ENCODE measurements around the gene SIM2.

GRCh38 chr21:36429775-36430643 lies 44.8 kb downstream of the CHAF1B start:
- PRO-cap, 2 experiments = peak in 2 of 2 experiments; most common plus-strand start chr21:36430289 (in 1); most common minus-strand start chr21:36430085 (in 2)

- PRO-cap, 2 experiments = no peak in any of the 2 experiments
Measured at GRCh38 chr21:36495592-36496041, 15.7 kb upstream of the CLDN14 start.

DNA sequence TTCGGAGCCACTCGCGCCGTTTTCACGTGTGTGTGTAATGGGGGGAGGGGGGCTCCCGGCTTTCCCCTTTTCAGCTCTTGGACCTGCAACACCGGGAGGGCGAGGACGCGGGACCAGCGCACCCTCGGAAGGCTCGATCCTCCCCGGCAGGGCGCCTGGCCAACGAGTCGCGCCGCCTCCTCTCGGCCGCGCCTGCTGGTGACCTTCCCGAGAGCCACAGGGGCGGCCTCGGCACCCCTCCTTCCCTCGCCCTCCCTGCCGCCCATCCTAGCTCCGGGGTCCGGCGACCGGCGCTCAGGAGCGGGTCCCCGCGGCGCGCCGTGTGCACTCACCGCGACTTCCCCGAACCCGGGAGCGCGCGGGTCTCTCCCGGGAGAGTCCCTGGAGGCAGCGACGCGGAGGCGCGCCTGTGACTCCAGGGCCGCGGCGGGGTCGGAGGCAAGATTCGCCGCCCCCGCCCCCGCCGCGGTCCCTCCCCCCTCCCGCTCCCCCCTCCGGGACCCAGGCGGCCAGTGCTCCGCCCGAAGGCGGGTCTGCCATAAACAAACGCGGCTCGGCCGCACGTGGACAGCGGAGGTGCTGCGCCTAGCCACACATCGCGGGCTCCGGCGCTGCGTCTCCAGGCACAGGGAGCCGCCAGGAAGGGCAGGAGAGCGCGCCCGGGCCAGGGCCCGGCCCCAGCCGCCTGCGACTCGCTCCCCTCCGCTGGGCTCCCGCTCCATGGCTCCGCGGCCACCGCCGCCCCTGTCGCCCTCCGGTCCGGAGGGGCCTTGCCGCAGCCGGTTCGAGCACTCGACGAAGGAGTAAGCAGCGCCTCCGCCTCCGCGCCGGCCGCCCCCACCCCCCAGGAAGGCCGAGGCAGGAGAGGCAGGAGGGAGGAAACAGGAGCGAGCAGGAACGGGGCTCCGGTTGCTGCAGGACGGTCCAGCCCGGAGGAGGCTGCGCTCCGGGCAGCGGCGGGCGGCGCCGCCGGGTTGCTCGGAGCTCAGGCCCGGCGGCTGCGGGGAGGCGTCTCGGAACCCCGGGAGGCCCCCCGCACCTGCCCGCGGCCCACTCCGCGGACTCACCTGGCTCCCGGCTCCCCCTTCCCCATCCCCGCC lies at the start of gene SIM2:
Gene SIM2 (plus strand): TSS at position 539 of the 1,100 bp plus-strand sequence.
- PRO-cap, 2 experiments = no peak in any of the 2 experiments

GRCh38 chr21:36710268-36711070 lies 11.6 kb downstream of the SIM2 start:
- PRO-cap, 2 experiments = no peak in any of the 2 experiments

GRCh38 chr21:36718933-36719568 lies 20.1 kb downstream of the SIM2 start:
- PRO-cap, 2 experiments = no peak in any of the 2 experiments

GRCh38 chr21:36877244-36878307 lies 88.9 kb downstream of the HLCS start:
- PRO-cap, 2 experiments = no peak in any of the 2 experiments

DNA sequence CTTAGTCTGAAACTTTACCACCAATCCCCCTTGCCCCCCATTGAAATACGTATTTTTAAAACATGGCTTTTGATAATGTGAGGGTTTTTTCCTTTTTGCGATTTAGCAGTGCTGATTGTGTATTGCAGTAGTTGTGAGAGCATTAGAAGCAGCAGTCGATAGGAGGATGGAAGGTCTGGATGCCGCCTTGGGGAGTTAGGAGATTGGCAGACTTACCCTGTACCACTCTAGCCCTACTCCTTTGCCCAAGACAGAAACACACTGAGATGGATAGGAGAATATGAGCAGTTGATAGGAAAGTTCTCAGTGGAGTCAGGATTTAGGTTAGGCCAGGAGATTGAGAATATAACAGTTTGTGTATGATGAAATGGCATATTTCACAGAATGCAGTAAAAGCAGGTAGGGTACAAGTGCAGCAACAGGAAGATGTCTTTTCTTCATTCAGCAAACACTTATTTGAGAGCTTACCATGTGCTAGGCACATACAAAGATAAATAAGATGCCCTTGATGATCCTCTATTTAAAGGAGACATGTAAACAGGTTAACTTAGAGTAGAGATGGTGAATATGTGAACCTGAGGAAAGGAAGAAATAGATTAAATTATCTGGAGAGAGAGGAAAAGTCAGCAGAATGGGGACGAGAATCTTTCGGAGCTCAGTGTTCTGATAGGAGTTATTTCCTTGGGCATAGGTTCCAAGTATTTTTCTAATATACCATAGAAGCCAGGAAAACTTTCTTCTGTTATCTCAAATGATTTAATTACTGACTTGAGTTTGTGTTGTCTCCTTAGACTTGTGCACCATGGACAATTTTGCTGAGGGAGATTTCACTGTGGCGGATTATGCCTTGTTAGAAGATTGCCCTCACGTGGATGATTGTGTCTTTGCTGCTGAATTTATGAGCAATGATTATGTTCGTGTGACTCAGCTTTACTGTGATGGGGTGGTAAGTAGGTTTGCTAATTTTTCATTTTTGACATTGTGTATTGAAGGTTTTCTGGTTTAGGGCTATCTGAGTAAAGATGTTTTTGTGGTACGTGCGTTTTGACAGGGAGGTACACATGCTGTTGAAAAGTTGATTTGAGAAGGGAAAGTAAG lies 13.8 kb downstream of the TTC3 start:
- PRO-cap, 2 experiments = no peak in any of the 2 experiments

DNA sequence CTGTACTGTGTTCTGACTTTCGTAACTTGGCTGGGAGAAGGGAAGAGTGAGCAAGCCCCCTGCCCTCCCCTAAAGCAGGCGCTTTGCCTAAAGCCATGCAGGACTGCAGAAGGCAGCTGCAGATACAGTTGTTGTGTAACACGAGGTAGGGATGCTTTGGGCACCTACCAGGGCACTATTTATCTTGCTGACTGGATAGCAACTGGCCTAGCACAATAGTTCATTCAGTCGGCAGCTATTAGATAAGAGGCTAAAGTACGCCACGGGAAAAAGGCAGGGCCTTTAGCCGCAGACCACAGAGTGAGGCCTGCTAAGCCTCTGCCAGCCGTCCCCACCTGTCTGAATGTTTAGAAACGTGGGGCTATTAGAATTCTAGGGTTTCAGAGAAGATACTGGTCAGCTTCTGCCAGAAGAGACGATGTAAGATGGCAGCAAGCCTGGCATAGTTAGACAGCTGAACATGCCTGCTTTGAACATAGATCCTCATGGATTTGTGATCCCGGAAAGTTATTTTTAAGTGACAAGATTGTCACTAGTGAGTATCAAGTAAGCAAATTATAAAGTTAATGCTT lies 81.0 kb downstream of the TTC3 start:
- PRO-cap, 2 experiments = no peak in any of the 2 experiments

- PRO-cap, 2 experiments = no peak in any of the 2 experiments
Measured at GRCh38 chr21:37380745-37381101, 14.2 kb downstream of the DYRK1A start.

- PRO-cap, 2 experiments = no peak in any of the 2 experiments
Measured at GRCh38 chr21:37433681-37434331, 67.2 kb downstream of the DYRK1A start.

DNA sequence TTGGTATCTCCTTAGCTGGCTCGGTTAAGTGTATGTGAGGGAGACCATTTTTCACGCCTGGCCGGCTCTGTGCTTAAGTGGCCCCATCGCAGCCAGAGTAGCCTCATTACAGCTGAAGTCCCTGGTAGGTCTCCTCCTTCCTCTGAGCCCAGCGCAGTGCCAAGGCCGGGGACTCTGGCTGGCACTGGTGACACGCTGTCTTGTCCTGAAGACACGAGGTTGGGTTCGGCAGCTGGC lies 196.4 kb downstream of the DYRK1A start:
- PRO-cap, 2 experiments = no peak in any of the 2 experiments

GRCh38 chr21:37590331-37590689 lies 223.7 kb downstream of the DYRK1A start:
- PRO-cap, 2 experiments = no peak in any of the 2 experiments

DNA sequence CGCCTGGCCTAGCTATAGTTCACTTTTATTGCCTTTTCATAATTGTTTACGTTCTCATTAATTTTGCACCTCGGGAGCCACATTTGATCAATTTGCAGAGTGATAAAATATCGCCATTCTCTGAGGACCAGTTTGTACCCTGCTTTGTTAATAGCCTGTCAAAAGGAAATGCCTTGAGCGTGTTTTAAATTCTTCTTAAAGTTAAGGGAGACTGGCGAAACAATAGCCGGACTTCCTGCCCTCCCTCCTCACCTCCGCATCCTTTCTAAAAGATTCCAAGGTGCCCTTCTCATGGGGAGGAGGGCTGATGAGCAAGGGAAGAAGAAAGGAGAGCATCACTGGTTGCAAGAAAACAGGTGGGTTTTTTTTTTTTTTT lies 271.6 kb downstream of the KCNJ6 start:
- PRO-cap, 2 experiments = no peak in any of the 2 experiments

- PRO-cap, 2 experiments = peak in 1 of 2 experiments; most common plus-strand start chr21:38241185 (in 1); most common minus-strand start chr21:38241440 (in 1)
Measured at GRCh38 chr21:38240949-38241679, 15.7 kb upstream of the KCNJ15 start.

DNA sequence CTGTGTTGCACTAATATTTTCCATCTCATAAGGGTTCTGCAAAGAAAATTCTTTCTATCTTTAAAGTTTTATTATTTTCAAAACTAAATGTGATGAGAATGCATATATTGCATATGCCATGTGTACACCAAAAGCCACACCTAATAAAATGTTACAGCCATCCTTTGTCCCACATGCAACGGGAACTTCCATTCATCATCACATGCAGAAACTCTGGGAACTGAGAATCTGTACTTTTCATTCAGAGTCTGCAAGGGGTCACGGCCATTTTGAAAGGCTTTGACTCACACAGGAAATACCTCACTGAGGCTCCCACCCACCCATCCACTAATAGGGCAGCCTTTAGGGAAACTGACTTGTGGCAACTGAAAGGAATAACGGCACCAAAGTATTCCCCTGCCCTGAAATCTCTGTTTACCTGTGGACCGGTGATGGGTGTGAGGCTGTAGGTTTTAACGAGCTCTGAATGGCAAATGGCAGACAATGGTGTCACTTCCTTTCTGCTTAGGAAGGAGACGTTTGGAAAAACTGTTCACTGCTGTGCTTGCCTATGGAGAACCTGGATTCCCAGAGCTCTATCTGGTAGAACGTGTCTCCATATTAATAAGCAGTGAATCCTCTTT lies 37.8 kb downstream of the ERG start:
- PRO-cap, 2 experiments = peak in 1 of 2 experiments; most common plus-strand start position 359 of the sequence (in 1); most common minus-strand start position 212 of the sequence (in 1)

DNA sequence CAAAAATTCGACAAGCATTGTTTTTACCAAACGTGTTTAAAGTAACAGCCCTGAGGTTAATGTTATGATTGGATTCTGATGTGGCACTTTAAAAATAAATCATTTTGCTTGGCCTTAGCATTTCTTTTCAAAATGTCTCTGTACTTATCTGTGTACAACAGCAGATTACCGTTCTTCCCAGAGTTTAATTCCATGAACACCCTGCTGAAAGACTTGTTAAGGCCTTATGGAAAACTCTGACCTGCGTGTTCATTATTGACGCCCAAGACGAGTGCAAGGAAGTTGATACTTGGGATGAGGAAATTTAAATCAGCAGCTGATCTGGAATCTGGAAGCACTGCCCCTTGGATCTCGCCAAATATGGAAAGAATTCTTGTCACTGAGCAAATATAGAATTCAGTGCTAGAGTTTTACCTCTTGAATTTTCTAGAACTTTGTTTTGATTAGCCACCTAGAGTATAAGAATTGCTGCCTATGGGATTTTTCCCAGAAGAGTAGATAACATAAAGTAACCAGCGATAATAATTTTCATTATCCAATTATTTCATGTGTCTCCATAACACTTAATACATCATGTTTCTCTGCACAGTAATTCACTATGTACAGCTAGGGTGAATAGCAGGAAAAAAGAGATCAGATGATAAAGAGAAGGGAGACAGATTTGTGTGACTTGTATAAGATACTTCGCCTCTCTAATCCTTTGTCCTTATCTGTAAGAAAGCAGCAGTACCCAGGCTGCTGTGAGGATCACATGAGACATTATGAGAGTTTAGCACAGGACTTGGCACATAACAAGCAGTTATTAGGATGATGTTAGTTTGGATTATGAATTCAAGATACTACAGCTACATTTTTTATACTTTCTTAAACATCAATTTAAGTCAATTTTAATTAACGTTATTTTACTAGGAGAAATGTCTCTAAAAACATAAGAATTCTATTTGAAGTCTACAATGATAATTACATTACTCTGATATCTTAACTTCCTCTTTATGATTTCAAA lies 6.5 kb downstream of the ERG start:
- PRO-cap, 2 experiments = no peak in any of the 2 experiments

GRCh38 chr21:38495234-38495628 lies 3.0 kb downstream of the ERG start:
- PRO-cap, 2 experiments = peak in 1 of 2 experiments; most common plus-strand start chr21:38495445 (in 1); most common minus-strand start chr21:38495422 (in 1)

- PRO-cap, 2 experiments = no peak in any of the 2 experiments
Measured at GRCh38 chr21:38741484-38741890, 64.2 kb upstream of the ETS2 start.

DNA sequence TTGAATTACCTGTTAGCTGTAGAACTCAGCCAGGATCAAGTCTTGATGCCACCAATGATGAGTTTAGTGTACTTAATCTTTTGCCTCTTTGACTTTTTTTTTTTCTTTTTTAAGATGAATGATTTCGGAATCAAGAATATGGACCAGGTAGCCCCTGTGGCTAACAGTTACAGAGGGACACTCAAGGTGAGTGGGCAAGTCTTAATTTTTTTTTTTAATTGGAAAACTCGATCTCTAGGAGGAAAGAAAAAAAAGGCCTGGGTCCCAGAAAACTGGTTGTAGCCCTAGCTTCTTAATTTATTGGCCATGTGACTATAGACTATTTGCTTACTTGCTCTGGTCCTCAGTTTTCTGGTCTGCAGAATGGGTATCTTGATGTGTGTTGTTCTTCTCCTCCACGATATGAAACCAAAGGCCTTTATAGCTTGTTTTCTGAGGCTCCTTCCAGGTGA lies 4.2 kb downstream of the ETS2 start:
- PRO-cap, 2 experiments = no peak in any of the 2 experiments

DNA sequence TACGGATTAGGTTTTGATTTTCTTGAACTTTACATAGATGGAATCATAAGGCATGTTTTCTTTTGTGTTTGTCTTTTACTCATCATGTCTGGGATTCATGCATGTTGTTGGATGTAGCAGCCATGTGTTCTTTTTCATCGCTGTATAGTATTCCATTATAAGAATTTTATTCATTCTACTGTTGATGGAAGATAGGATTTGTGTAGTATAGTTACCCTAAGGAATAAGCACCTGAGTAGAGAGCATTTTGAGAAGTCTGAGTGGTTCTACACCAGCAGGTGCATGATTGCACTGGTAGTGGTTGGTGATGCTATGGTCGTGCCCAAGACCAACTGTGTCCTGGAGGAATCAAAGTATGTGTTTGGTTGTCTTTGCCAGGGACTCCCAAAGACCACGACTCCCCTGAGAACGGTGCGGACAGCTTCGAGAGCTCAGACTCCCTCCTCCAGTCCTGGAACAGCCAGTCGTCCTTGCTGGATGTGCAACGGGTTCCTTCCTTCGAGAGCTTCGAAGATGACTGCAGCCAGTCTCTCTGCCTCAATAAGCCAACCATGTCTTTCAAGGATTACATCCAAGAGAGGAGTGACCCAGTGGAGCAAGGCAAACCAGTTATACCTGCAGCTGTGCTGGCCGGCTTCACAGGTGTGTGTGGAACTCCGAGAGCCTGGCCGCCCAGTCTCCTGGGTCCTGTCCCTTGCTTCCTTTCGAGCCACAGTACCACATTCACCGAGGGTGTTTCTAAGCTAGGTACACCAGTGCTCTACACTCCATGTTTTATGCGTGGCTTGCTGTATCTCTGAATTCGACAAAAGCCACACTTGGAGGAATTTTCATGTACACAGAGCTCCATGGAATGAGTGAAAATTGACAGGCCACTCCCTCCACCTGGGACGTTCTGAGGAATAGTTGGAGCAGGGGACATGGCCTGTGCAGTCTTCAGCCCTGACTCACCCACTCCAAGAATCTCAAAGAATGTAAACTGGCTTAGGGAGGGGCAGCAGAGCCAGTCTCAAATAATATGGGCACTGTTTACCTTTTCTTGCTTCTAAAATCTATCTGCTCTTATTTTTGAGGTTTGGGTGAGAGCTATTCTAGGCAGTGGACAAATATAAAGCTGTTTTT lies 13.8 kb downstream of the ETS2 start:
- PRO-cap, 2 experiments = no peak in any of the 2 experiments

Measured in heart right ventricle (tissue), 2 donors.